GM19240 (cell line): ENCODE measurements around a stretch of chr5.

DNA sequence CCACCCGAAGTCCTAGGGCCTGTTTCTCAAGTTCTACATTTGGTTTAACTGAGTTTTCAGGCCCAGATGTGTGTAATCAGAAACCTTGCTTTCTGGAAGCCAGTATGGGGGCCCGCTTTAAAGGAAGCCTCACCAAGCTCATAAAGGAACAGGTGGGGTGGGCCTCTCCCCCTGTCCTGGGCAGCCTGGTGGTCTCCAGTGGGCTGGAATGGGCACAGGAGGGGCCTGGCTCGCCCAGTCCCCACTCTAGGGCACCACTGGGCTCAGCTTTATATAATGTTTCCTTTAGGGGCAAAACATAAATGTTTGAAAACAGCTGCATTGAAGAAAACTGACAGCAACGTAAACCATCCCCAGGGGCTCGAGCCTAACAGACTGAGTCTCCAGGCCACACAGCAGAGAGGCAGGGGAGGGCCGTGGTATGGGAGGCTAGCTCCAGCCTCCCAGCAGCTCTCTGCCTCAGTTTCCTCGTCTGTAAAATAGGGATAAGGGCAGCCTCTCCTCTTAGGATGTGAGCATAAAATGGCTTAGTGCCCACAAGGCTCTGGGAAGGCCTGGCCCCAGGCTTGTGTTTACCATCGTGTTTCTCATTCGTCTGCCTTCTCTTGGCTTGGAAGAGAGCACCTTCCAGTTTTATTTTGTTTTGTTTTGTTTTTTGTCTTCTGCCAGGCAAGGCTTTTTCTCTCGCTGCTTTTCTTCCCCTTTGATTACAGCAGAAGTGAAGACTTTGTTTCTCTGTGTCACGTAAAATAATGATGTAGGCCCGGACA, 2.6 kb downstream of the ANKRD33B start:
- RRBS = no CpG with 5 or more reads among the region's 12 CpGs

DNA sequence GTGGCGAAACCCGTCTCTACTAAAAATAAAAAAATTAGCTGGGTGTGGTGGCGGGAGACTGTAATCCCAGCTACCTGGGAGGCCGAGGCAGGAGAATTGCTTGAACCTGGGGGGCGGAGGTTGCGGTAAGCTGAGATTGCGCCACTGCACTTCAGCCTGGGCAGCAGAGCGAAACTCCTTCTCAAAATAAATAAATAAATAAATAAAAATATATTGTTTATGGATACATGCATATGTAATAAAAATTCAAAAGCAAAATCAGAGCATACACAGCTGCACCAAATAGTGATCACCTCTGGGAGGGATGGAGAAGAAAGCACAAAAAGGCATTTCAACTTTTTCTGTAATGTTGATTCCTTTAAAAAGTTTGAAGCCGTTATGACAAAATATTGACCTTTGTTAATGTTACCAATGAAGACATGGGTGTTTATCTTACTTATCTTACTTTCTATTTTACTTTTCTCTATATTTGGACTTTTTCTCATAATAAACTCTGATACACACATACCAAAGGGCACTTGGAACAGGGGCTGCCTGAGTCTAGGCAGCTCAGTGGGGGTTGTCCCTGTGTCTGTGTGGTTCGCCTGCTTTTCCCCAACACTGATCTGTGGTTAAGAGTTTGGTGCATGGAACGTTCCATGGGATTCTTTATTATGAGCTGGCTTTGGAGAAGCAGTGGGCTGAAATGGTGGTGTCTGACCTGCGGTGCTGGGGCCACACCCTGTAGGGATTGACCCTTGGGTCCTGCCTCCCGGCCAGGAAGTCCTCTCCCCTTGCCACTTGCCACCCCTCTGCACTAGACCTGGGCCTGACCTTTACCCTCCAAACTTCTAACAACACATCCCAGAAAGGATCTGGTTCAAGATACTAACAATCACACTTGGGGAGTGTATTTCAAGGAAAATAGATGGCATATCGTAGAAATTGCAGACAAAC, 47.3 kb downstream of the ANKRD33B start:
- RRBS = no CpG with 5 or more reads among the region's 14 CpGs

- RRBS = no CpG with 5 or more reads among the region's 17 CpGs
Measured at GRCh38 chr5:10724682-10725722, 36.0 kb downstream of the DAP start.

- RRBS = no CpG with 5 or more reads among the region's 10 CpGs
Measured at GRCh38 chr5:10759976-10760546, 973 bp downstream of the DAP start.

DNA sequence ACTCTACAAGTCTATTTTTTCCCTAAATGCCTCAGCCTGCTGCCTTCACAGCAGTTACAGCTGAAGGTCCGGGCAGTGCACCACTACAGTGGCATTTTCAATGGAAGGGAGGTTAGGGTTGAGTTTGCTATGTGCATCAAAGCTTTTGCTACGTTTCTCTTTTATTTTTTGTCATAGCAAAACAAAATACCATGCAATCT, 193.7 kb downstream of the CTNND2 start:
- RRBS = no CpG with 5 or more reads among the region's 2 CpGs

DNA sequence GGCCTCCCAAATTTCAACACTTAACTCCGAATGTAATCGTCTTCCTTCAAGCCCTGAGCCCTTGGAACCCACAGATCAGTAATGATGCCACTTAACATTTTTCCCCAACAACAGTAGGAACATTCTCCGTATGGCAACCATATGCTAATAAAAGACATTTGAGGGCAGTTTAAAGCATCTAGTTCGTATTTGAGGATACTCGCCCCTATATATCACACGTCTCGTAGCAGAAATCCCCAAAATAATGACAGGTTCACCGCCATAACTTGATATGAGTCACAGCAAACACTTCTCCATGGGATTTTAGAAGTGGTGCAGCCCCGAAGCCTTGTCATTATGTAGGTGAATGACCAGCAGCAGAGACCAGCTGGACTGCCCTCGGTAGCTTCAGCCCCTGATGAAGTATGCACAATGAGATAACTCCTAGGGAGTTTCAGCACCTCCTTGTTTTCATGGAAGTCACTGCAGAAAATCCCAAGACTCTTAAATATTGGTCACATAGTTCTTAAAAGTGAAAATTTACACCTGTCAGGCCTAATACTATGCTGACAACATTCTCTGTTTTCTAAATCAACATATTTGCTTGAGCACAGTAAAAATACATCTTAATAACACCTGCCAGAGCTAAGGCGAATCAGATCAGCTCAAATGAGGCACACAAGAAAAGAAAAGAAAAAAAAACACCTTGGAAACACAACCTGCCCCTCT, 2.0 kb downstream of the CTNND2 start:
- RRBS = no CpG with 5 or more reads among the region's 11 CpGs

DNA sequence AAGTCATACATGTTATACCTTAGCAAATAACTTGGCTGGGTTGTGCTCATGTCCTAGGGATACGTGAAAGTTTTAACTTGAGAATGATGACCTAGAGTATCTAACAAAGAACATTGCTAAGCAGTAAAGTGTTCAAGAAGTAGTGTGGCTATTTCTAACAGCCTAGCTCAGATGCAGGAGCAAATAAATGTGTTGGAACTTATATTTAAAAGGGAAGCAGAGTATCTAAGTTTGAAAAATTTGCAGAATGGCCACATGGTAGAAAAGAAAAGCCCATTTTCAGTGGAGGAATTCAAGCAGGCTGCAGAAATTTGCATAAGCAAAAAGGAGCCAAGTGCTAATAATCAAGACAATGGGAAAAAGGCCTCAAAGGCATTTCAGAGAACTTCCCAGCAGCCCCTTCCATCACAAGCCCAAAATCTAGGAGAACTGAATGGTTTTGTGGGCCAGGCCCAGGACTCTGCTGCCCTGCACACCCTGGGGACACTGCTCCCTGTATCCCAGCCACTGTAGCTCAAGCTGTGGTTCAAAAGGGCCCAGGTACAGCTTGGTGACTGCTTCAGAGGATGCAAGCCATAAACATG, 720.4 kb upstream of the CTNND2 start:
- RRBS = no CpG with 5 or more reads among the region's 1 CpG

- RRBS = no CpG with 5 or more reads among the region's 13 CpGs
Measured at GRCh38 chr5:13985558-13986536, 41.4 kb upstream of the DNAH5 start.

DNA sequence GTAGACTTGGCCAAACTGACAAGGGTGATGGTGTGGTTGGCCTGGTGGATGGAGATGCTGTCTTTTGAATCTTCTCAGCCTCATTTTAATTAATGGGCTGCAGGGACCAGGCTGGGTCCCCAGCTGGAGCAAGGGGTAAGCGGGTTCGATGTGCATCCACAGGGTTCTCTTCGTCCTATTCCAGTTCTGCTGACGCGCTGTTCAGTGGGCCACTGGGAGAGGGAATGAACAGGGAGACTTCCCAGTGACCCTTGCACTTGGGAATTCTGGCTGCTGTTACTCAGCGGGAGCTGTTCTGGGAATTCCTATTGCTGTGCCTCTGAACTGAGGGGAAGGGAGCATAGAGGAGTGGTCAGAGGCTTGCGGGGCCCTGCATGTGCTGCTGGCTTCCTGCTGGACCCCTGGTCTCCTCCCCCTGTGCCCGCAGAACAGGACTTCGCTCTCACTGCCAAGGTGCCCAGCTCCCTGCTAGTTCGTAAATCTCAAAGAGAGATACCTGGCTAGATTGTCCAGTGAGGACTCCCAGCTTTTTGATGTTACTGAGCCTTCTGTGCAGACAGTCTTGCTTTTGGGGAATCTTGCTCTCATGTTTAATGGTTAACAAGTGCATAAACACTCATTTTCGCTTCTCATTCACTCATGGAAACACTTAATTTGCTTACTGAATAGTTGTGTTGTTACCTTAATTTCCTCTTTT, 5.8 kb downstream of the TRIO start:
- RRBS = no CpG with 5 or more reads among the region's 11 CpGs

- RRBS = no CpG with 5 or more reads among the region's 8 CpGs
Measured at GRCh38 chr5:14189963-14190724, 47.0 kb downstream of the TRIO start.

DNA sequence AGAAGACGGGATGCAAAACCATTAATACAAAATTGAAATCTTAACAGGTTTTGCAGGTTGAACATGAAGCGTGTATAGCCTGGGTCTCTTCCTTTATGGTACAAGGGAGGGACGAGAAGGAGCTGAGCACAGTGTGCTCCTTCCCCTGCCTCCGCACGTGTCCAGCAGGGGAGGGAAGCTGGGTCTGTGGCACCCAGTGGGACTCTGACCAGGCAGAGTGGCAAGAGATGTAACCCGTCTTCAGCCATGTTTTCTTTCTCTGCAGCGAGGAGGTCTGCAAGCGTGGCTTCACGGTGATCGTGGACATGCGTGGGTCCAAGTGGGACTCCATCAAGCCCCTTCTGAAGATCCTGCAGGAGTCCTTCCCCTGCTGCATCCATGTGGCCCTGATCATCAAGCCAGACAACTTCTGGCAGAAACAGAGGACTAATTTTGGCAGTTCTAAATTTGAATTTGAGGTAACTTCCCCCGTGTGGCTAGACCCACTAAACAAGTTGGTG, 143.5 kb downstream of the TRIO start:
- RRBS = no CpG with 5 or more reads among the region's 12 CpGs

DNA sequence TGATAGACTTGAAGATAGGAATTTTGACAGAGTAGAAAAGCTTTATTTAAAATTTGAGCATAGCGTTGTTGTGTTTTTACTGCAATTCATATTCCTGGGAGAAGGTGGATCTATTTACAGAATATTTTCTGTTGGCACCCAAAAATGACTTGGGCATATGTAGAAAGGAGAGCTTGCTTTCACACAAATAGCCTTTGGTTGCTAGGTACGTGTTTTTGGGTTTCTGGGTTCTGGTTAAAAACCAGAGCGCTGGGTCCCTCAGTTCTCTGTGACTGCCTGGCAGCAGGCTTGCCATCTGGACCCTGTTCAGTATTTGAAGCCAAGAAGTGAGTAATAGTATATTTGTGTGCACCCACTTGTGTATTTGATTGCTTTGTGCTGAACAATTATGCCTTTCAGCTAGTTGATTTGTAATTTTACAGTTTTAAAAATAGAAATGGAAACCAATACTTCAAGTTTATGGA, 153.3 kb downstream of the TRIO start:
- RRBS = no CpG with 5 or more reads among the region's 3 CpGs

- RRBS = no CpG with 5 or more reads among the region's 8 CpGs
Measured at GRCh38 chr5:14440120-14440496, 141.5 kb upstream of the OTULINL start.

GRCh38 chr5:14440497-14441341, 140.9 kb upstream of the OTULINL start:
- RRBS = no CpG with 5 or more reads among the region's 39 CpGs

DNA sequence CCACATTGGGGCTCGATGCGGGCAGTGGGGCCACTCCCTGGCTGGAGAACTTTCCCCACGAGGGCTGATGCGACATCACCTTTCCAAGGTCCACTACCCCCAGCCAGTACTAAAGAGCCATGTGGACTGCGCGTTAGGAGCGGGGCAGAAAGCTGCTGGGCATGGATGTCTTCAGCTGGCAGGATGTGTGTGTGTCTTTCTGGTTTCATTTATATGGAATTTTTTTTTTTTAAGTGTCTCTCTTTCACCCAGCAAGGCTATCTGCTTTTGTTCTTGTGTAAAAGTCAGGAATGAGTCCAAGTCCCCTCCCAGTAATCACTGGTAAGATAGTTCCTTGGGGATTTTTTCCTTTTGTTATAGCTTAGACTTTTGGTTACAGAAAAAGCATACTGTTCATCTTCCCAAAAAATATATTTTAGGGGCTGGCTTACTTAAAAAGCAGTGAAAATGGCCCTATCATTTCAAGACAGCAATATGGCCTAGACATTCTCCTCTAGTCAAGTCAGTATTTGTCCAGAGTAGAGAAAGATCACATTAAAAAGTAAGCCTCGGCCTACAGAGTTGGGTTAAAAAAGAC, 133.0 kb upstream of the OTULINL start:
- RRBS = no CpG with 5 or more reads among the region's 8 CpGs

DNA sequence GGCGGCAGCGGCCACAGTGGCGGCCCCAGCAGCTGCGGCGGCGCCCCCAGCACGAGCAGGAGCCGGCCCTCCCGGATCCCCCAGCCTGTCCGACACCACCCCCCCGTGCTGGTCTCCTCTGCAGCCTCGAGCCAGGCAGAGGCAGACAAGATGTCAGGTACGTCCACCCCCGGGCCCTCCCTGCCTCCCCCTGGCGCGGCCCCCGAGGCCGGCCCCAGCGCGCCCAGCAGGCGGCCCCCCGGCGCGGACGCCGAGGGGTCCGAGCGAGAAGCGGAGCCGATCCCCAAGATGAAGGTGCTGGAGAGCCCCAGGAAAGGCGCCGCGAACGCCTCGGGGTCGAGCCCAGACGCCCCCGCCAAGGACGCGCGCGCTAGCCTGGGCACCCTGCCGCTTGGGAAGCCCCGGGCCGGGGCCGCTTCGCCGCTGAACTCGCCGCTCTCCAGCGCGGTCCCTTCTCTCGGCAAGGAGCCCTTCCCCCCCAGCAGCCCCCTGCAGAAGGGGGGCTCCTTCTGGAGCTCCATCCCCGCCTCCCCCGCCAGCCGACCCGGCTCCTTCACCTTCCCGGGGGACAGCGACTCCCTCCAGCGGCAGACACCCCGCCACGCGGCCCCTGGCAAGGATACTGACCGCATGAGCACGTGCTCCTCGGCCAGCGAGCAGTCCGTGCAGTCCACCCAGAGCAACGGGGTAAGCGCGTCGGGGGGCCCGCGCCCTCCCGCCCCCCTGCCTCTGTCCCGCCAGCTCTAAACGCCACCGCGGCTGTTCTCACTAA, 93.8 kb upstream of the OTULINL start:
- RRBS = 97% methylated on average over 8 of the region's 79 CpGs

GRCh38 chr5:14510350-14510594, 71.3 kb upstream of the OTULINL start:
- RRBS = no CpG with 5 or more reads among the region's 6 CpGs

- RRBS = no CpG with 5 or more reads among the region's 19 CpGs
Measured at GRCh38 chr5:14665173-14665664, 701 bp downstream of the OTULIN start.

- RRBS = no CpG with 5 or more reads among the region's 11 CpGs
Measured at GRCh38 chr5:14705469-14706137, 41.1 kb downstream of the OTULIN start.

DNA sequence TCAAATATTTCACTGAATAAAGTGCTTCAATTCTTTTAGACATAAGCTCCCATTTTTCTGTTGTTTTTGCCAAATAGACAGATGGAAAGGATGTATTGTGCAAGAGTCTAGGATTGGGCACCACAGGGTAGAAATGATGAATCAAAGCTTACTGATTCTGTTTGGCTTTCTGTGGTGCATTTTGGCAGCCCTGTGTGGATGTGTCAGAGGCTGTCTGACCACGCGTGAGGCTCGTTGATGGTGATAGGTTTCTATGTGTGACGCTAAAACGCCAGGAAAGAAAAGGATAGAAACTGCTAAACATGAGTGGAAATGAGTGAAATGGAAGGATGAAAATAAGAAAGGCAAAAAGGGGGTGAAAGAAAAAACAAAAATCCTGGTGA, 54.6 kb downstream of the ANKH start:
- RRBS = no CpG with 5 or more reads among the region's 5 CpGs